HepG2 (cell line): ENCODE results near the genes ERGIC2 and SINHCAF.

DNA sequence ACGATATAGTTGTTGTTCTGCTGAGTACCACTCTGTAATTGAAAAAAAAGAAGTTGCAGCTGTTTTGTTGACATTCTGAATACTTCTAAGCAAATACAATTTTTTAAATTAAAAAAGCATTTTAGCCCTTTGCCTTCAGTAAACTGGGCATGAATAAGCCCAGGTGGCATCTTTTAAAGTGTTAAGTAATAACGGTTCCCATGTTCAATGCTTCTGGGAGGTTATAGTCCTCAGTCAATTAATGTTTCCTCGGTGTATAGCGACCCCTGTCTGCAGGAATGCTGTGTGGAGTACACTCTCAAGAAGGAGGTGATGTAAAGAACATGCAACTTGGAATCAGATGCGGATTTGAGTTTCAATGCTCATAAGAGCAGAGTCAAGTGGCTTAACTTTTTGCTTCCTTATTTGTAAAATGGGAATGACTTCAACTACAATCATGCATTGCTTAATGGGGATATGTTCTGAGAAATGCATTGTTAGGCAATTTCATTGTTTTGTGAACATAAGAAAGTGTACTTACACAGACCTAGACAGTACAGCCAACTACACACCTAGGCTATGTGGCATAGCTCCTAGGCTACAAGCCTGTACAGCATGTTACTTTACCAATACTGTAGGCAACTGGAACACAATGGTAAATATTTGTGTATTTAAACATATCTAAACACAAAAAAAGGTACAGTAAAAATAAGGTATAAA, 6.9 kb upstream of the MRPS35 start:
- RRBS, 2 experiments, result no CpG with 5 or more reads among the region's 5 CpGs
CAGE:
- cytosol, long polyA minus RNA, result no peak
- cytosol, long polyA plus RNA, result no peak
- long polyA plus RNA, result no peak
- nucleus, long polyA minus RNA, result no peak
- nucleus, long polyA plus RNA, result no peak

DNA sequence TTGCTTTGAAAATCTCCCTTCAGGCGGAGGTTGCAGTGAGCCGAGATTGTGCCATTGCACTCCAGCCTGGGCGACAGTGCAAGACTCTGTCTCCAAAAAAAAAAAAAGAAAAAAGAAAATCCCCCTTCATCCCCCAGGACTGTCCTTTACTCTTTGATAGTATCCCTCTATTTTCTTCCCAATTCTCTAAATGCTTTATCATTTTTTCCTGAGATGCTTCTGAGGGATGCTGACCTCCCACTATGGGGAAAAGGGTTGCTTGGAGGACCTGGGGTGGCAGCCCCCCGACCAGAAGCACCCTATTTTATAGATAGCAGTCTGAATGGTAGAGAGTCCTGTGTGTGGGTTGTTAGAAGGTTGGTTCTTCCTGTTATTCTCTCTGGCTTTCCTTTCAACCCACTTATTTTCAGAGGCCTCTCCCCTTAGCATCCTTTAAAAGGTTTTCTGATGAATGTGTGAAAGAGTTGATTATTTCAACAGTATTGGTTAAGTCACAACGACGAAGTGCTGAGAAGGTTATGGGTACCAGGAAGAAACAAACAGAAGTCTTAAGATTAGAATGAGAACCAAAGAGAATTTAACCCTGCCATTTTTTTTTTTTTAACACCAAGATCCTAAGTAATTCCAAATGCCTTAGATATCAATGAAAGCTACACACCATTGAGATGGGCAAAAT, 20.7 kb upstream of the MANSC4 start:
- RRBS, 2 experiments, result no CpG with 5 or more reads among the region's 6 CpGs
CAGE:
- cytosol, long polyA minus RNA, result no peak
- cytosol, long polyA plus RNA, result no peak
- long polyA plus RNA, result no peak
- nucleus, long polyA minus RNA, result no peak
- nucleus, long polyA plus RNA, result no peak

DNA sequence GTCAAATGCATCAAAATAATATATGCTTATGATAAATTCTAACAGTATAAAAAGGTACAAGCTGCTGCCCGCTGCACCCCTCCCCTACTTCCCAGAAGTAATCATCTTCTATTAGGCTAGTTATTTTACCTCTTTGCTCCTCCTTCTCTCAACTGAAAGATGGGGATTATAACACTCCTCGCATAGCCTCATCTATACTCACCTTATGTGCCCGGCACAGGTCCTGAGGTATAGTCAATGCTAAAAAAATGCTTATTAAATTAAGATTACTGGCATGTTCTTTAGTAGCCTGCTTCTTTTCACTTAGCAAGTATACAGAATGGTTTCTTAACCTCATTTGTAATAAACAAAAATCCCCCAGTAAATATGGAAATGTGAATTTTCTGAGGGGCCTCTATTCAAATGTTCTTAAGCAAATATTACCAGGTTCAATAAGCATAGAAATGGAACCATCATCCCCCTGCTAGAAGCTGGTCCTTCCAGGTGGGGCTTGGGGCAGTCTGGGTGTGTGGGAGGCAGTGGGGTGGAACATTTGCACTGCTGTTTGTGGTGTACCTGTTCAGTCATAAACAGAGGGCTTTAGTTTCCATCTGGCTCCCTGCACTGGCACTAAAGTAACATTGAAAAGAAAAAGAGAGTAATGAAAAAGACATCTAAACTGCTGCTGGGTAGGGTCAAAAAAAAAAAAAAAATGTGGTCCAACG, 43.9 kb upstream of the MANSC4 start:
- RRBS, 2 experiments, result no CpG with 5 or more reads among the region's 4 CpGs
CAGE:
- cytosol, long polyA minus RNA, result no peak
- cytosol, long polyA plus RNA, result no peak
- long polyA plus RNA, result no peak
- nucleus, long polyA minus RNA, result no peak
- nucleus, long polyA plus RNA, result no peak

DNA sequence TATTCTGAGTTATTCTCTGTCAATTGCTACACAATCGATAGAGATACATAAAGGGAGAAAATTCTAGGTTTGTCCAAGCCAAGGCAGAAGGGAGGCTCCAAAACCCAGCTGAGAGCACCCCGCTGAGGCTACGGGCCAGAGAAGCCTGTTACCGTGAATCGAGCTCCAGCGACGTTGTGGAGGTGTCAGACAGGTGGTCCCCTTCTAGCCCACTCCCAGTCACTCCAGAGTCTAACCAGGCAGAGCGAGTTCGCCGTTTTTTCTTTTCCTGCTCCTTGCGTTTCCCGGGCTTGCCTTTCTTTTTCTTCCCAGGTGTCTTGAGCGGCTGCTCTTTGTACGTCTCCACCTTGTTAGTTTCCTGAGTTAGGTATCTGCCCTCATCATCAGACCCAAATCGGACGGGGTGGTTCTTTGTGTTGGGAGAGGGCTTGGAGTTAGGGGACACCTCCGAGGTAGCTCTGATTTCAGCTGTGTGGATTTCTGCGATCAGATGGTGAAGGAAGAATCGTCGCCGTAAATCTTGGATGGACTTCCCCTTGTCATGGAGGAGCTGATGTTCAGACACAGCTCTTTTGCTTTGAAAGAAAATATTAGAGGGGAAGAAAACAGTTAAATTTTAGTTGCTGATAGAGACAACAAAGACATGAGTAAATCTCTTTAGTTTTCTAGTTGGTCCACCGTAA, 9.2 kb downstream of the PTHLH start:
- RRBS, 2 experiments, result no CpG with 5 or more reads among the region's 22 CpGs
CAGE:
- cytosol, long polyA minus RNA, result no peak
- cytosol, long polyA plus RNA, result no peak
- long polyA plus RNA, result no peak
- nucleus, long polyA minus RNA, result no peak
- nucleus, long polyA plus RNA, result no peak

- RRBS, 2 experiments, result 10 to 11% methylated on average over 23 of the region's 67 CpGs
CAGE:
- cytosol, long polyA minus RNA, result no peak
- cytosol, long polyA plus RNA, result no peak
- long polyA plus RNA, result no peak
- nucleus, long polyA minus RNA, result no peak
- nucleus, long polyA plus RNA, result no peak
Measured at GRCh38 chr12:27975165-27976169, 2.9 kb upstream of the PTHLH start.

- RRBS, 2 experiments, result no CpG with 5 or more reads among the region's 13 CpGs
CAGE:
- cytosol, long polyA minus RNA, result no peak
- cytosol, long polyA plus RNA, result no peak
- long polyA plus RNA, result no peak
- nucleus, long polyA minus RNA, result no peak
- nucleus, long polyA plus RNA, result no peak
Measured at GRCh38 chr12:28191064-28191550, 851 bp downstream of the CCDC91 start.

DNA sequence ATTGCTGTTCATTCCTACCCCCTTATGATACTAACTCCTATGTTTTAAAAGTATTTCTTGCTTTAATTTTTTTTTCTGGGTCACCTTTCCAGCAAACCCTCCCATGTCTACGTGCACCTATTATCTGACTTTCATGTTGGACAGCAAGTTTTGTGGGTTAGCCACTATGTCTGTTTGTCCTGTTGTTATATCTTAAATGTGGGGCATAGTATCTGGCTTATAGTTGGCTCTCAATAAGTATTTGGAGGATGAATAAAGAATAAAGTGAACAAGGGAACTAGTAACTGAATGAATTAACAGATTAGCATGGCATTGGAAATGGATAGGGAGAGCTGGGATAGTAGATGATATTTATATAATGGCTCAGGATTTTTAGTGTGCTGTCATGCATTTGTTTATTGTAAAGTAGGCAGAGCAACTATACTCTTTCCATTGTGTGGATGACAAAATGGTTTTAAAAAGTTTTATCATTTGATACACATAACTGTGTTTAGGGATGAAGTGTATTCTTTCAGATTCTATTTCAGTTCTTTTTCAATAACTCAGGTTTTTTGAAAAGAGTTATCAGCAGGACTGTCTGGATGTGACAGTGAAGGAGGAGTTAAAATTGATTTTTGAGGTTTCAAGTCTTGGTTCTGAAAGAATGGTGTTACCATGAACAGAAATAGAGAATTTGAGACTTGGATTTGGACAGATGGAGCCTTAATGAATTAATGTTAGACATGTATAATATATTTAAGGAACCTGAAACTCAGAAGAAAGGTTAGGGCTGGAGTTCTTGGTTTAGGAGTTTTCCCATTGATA, 70.5 kb downstream of the CCDC91 start:
- RRBS, 2 experiments, result no CpG with 5 or more reads among the region's 1 CpG
CAGE:
- cytosol, long polyA minus RNA, result no peak
- cytosol, long polyA plus RNA, result no peak
- long polyA plus RNA, result no peak
- nucleus, long polyA minus RNA, result no peak
- nucleus, long polyA plus RNA, result no peak

GRCh38 chr12:28462517-28463335, 272.5 kb downstream of the CCDC91 start:
- RRBS, 2 experiments, result no CpG with 5 or more reads among the region's 4 CpGs
CAGE:
- cytosol, long polyA minus RNA, result no peak
- cytosol, long polyA plus RNA, result no peak
- long polyA plus RNA, result no peak
- nucleus, long polyA minus RNA, result no peak
- nucleus, long polyA plus RNA, result no peak

GRCh38 chr12:29153040-29153842, 4.2 kb downstream of the FAR2 start:
- RRBS, 2 experiments, result no CpG with 5 or more reads among the region's 5 CpGs
CAGE:
- cytosol, long polyA minus RNA, result no peak
- cytosol, long polyA plus RNA, result no peak
- long polyA plus RNA, result no peak
- nucleus, long polyA minus RNA, result no peak
- nucleus, long polyA plus RNA, result no peak

- RRBS, 2 experiments, result no CpG with 5 or more reads among the region's 5 CpGs
CAGE:
- cytosol, long polyA minus RNA, result no peak
- cytosol, long polyA plus RNA, result no peak
- long polyA plus RNA, result no peak
- nucleus, long polyA minus RNA, result no peak
- nucleus, long polyA plus RNA, result no peak
Measured at GRCh38 chr12:29159465-29159865, 10.4 kb downstream of the FAR2 start.

DNA sequence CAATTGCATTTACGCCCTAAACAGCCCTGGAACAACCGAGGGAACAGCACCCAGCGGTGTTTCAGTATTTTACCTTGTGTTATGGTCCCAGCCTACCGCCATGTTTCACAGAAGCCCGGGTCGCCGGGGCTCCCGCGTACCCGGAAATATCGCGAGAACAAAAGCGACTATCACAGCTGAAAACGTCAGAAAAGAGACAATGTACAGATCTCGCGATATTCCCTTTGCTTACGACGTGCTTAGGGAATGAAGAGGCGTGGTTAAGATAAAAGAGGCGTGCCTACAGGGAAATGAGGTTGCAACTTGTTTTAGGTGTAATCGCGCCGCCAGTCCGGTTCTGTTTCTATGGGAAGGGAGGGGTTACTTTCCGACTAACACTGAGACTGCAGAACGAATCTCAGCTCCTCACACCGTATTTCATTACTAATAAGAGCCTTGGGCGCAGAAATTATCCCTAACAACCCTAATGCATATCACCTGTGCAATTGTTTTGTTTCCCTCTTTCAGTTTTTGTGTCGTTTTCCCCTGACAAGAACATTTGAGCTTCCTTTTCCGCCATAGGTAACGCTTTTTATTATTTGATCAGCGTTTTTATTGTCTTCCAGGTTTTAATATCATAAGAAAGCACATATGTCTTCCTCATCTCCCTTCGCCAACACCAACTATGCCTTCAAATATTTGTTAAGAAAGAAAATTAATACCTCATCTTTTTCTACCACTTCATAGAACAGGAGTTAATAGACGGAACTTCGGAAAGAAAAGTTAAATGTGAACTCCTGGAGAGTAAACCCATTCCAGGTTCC, at the start of gene ERGIC2:
Gene ERGIC2 (minus strand): TSS at position 131 of the 803 bp plus-strand sequence.
- RRBS, 2 experiments, result no CpG with 5 or more reads among the region's 35 CpGs
CAGE:
- cytosol, long polyA minus RNA, result no peak
- cytosol, long polyA plus RNA, result start-site peak on the minus strand centred at position 124 of the sequence, 37 bp wide, 243 and 427 reads in 2 replicates
- long polyA plus RNA, result start-site peak on the minus strand centred at position 124 of the sequence, 39 bp wide, 222 and 187 reads in 2 replicates
- nucleus, long polyA minus RNA, result no peak
- nucleus, long polyA plus RNA, result start-site peak on the minus strand centred at position 119 of the sequence, 35 bp wide, 157 and 516 reads in 2 replicates

GRCh38 chr12:29572519-29573478, 75.3 kb upstream of the OVCH1 start:
- RRBS, 2 experiments, result no CpG with 5 or more reads among the region's 9 CpGs
CAGE:
- cytosol, long polyA minus RNA, result no peak
- cytosol, long polyA plus RNA, result no peak
- long polyA plus RNA, result no peak
- nucleus, long polyA minus RNA, result no peak
- nucleus, long polyA plus RNA, result no peak

- RRBS, 2 experiments, result no CpG with 5 or more reads among the region's 9 CpGs
CAGE:
- cytosol, long polyA minus RNA, result no peak
- cytosol, long polyA plus RNA, result no peak
- long polyA plus RNA, result no peak
- nucleus, long polyA minus RNA, result no peak
- nucleus, long polyA plus RNA, result no peak
Measured at GRCh38 chr12:29591113-29591710, 93.7 kb upstream of the OVCH1 start.

DNA sequence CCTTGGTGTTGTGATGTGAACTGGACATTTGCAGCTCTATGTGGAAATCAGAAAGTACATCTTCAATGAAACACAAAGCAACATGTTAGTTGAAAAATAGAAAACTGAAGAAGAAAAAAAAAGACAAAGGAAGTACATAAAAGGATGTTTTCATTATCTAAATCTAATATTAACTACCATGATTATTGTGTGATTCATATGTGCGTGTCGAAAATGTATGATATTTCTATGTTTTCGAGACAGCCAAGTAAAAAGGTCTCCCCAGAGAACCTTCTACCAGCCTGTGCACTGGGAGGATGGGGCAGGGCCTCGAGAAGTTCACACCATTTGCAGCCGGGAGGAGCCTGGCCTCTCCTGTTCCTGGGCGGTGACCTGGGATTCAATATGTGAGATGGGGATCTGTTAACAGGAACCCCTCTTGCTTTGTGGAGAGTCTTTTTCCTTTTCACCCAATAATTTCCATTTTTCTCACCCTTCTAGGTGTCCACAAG, 189.3 kb downstream of the IPO8 start:
- RRBS, 2 experiments, result no CpG with 5 or more reads among the region's 6 CpGs
CAGE:
- cytosol, long polyA minus RNA, result no peak
- cytosol, long polyA plus RNA, result no peak
- long polyA plus RNA, result no peak
- nucleus, long polyA minus RNA, result no peak
- nucleus, long polyA plus RNA, result no peak

DNA sequence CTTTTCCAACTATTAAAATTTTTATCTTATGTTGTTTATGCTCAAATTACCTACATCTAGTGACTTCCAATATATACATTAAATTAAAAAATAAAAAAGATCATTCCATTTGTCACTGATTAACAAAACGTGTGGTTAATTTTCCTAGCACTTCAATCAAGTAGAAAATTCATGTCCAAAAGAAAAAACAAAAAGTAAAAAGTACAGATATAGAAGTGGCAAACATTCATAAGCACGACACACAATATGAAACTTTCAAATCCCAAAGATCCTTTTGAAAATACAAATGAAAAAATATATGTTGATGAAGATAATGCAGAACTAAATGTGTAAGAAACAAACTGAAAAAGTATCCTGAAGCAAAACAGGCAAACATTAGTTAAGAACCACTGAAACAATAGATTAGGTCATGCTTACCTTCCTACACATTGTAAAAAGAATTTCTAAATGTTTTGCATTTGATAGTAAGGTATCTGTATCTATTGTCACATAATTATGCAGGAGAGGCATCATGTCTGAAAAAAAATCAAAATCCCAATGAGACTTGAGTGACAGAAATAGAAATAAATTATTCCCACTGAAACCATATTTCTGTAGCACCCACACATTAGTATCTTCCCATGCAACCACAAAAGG, 43.8 kb downstream of the IPO8 start:
- RRBS, 2 experiments, result no CpG with 5 or more reads among the region's 2 CpGs
CAGE:
- cytosol, long polyA minus RNA, result no peak
- cytosol, long polyA plus RNA, result no peak
- long polyA plus RNA, result no peak
- nucleus, long polyA minus RNA, result no peak
- nucleus, long polyA plus RNA, result no peak

DNA sequence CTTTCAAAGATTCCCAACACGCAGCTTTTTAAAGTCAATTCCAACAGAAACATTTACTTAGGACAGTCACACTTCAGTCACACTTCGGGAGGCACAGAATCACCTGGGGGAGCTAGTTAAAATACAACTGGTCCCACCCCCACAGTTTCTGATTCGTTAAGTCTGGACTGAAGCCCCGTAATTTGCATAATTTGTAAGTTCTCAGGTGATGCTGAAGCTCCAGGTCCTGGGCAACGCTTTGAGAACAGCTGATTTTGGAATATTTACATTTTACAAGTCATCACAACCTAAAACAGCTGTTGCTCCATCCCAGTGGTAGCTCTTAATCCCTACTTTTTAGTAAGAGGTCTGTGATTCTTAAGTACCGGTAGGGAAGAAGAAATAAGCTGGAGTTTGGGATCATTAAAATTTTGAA, 1.2 kb downstream of the IPO8 start:
- RRBS, 2 experiments, result no CpG with 5 or more reads among the region's 6 CpGs
CAGE:
- cytosol, long polyA minus RNA, result no peak
- cytosol, long polyA plus RNA, result no peak
- long polyA plus RNA, result no peak
- nucleus, long polyA minus RNA, result no peak
- nucleus, long polyA plus RNA, result no peak

DNA sequence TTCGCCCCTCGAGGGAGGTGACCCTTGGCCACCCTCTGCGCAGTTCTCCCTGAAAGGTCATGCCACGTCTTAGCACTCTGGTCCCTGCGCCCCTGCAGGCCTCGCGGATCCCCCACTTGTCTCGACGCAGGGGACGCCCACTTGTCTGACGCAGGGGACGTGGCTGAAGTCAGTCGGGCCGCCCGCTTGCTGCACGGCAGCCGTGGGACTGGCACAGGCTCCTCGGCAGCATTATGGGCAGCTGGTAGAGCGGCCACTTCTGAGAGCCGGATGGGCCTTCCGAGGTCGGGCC, 40.7 kb upstream of the CAPRIN2 start:
- RRBS, 2 experiments, result no CpG with 5 or more reads among the region's 22 CpGs
CAGE:
- cytosol, long polyA minus RNA, result no peak
- cytosol, long polyA plus RNA, result no peak
- long polyA plus RNA, result no peak
- nucleus, long polyA minus RNA, result no peak
- nucleus, long polyA plus RNA, result no peak

DNA sequence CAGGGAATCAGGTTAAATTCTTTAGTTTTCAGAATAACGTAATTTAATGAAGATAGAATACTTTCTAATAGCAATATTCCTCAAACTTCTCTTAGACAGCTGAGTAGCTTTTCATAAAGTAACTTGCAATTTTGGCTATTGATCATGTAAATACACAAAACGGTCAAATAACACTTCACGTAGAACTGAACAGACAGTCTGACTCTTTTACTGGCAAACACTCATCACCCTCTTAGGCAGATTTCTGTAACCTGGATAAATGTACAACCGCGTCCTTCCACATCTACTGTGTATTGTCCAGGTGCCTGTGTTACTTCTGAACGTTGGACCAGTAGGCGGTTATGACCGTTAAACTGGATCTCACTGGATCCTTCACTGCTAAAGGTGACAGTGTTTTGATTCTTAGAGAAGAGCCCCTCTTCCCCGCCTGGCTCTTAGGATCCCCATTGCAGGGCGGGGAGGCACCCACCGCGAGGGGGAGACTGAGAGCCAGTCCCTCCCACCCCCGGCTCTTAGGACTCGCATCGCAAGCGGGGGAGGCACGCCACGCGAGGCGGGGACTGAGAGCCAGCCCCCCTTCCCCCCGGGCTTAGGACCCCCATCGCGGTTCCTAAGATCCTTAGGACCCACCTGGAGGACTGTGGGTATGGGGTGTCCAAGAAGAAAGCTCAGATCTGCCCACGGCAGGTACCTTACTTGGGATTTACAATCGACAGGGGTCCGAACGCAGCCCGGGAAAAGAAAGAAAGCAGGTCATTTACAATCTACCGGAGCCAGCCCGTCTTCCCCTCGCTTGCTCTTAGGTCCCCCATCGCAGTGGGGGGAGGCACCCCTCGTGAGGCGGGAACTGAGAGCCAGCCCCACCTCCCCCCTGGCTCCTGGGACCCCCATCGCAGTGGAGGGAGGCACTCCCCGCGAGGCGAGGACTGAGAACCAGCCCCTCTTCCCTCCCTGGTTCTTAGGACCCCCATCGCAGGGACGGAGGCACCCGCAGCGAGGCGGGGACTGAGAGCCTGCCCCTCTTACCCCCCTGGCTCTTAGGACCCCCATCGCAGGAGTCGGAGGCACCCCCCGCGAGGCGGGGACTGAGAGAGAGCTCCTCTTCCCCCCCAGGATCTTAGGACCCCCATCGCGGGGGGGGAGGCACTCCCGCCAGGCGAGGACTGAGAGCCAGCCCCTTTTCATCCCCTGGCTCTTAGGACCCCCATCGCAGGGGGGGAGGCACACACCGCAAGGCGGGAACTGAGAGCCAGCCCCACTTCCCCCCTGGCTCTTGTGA, 43.6 kb downstream of the DDX11 start:
- RRBS, 2 experiments, result 4% methylated on average over 6 of the region's 55 CpGs
CAGE:
- cytosol, long polyA minus RNA, result no peak
- cytosol, long polyA plus RNA, result no peak
- long polyA plus RNA, result no peak
- nucleus, long polyA minus RNA, result no peak
- nucleus, long polyA plus RNA, result no peak

- RRBS, 2 experiments, result under 1 to 1% methylated on average over 7 to 13 of the region's 59 CpGs
CAGE:
- cytosol, long polyA minus RNA, result start-site peak on the minus strand at chr12:31326116-31326183, 1,847 reads
- cytosol, long polyA plus RNA, result start-site peak on the minus strand at chr12:31326091-31326199, 1,471 and 1,567 reads in 2 replicates
- long polyA plus RNA, result start-site peak on the minus strand at chr12:31326090-31326201, 1,546 and 1,462 reads in 2 replicates
- nucleus, long polyA minus RNA, result no peak
- nucleus, long polyA plus RNA, result start-site peak on the minus strand at chr12:31326116-31326205, 861 and 1,187 reads in 2 replicates
Measured at GRCh38 chr12:31325973-31326880, at the start of gene SINHCAF. TSS of gene SINHCAF (minus strand) at chr12:31326150.

DNA sequence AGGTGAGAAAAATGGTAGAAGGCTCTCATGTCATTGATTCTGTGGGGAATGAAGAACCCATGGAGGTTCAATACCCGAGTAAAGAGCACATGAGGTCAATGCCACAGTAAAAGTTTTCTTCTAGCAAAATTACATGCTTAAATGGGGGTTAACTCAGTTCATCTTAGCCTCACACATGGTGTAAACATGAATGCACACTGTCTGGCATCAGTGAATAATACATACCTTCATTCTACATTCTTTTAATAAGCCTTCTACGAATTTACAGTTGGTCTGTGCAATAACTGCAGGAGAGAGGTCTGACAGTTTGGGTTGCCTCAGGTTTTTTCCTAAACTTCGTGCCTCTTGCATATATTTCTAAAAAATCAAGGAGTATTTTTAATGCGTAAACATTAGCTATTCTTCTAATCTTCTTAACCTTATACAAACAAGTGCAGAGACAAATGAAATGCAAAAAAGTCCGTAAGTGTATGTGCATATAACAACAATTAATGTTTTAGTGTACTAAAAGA, 100.2 kb upstream of the SINHCAF start:
- RRBS, 2 experiments, result no CpG with 5 or more reads among the region's 5 CpGs
CAGE:
- cytosol, long polyA minus RNA, result no peak
- cytosol, long polyA plus RNA, result no peak
- long polyA plus RNA, result no peak
- nucleus, long polyA minus RNA, result no peak
- nucleus, long polyA plus RNA, result no peak